Paraaortic lymph node (tissue), 1 donor: ENCODE measurements around a stretch of chr10.

GRCh38 chr10:33185998-33186652 is 148.3 kb downstream of the NRP1 start:
- PRO-cap = no peak

- PRO-cap = no peak
Observed at GRCh38 chr10:33192123-33192567, 142.3 kb downstream of the NRP1 start.

- PRO-cap = no peak
Observed at GRCh38 chr10:33332066-33332848, 2.2 kb downstream of the NRP1 start.

GRCh38 chr10:33332849-33333254 is 1.6 kb downstream of the NRP1 start:
- PRO-cap = unidirectional peak, plus-strand start at chr10:33333057

- PRO-cap = no peak
Observed at GRCh38 chr10:33661701-33662327, 327.3 kb upstream of the NRP1 start.

GRCh38 chr10:34511152-34511531 is 304.0 kb downstream of the PARD3 start:
- PRO-cap = no peak

- PRO-cap = no peak
Observed at GRCh38 chr10:34542337-34542778, 272.7 kb downstream of the PARD3 start.

GRCh38 chr10:34642362-34643150 is 172.5 kb downstream of the PARD3 start:
- PRO-cap = no peak

DNA sequence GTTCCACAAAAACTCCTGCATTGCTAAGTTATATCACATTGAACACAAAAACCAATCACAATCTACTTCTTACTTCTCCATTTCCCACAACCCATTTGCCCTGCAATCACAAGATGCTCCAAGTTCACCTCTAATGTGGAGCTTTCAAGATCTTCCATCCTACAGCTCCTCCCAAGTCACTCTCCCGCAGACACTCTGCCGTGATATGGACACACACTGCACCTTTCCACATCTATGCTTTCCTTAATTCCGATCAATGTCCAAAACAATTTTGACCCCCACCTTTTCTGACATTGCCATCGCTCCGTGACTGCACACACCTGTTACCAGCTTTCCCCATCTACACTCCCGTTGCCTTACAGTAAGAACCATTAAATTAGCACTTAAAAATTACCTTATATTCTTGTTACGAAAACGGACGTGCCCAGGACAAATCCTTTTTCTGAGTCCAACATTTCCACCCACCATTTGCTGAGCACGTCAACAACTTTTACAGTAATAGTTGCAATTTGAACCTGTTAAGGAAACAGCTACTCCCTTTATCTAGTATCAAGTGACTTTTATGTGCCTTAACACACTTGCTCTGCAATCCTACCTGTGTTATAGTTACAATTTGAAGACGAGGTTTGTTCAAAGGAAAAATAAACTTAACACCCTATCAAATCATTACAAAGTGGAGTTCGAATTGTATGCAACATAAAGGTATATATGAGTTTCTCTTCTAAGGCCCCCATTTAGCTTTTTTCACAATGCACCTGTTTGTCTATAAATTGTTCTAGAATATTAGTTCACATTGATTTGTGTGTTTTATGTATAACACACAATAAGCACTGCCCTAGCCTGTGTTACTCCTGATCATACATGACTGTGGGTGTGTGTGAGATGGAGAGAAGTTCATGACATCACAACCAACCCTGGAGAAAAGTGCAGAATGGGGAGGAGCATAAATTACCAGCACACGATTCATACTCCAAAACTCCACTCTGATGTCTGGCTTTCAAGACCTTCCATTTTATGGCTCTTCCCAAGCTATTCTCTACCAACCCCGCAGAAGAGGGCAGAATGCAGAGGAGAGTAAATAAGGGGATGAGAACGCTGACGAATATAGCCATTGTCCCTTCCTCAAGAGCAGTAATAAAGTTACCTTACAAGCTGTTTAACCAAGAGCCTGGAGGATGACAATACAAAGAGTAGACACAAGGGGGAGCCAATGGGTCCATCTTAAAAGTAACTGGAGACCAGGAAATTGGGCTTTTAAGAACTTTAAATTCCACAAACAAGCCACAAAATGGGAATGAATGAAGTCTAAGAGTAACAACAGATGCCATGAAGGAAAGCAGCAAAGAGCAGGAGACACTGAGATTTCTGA is 160.1 kb downstream of the PARD3 start:
- PRO-cap = no peak

DNA sequence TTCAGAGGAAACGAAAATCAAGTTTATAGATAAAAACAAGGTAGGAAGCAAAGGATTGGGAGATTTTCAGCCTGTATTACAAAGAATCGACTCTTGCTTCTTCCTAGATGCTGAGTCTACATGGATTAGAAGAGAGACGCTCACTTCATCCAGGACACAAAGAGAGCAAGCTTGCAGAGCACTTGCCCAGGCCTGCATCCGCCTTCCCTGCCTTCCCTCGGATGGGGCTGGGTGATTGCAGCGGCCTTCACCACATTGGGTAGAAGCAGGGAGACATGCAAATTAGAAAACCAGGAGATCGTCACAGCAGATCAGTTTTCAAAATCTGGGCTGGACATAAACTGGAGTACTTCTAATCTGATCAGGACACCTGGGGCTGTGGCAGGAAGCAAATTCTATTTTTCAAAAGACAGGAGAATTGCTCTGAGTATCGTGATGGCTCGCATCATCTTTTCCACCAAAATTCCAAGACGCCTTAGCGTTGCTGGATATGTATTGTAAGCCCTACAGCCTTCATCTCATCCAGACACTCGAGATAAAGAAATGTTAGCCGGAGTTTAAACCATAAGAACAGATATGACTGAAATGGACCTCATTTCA is 91.0 kb upstream of the PARD3 start:
- PRO-cap = no peak

- PRO-cap = no peak
Observed at GRCh38 chr10:35165157-35165649, 38.6 kb downstream of the CREM start.

DNA sequence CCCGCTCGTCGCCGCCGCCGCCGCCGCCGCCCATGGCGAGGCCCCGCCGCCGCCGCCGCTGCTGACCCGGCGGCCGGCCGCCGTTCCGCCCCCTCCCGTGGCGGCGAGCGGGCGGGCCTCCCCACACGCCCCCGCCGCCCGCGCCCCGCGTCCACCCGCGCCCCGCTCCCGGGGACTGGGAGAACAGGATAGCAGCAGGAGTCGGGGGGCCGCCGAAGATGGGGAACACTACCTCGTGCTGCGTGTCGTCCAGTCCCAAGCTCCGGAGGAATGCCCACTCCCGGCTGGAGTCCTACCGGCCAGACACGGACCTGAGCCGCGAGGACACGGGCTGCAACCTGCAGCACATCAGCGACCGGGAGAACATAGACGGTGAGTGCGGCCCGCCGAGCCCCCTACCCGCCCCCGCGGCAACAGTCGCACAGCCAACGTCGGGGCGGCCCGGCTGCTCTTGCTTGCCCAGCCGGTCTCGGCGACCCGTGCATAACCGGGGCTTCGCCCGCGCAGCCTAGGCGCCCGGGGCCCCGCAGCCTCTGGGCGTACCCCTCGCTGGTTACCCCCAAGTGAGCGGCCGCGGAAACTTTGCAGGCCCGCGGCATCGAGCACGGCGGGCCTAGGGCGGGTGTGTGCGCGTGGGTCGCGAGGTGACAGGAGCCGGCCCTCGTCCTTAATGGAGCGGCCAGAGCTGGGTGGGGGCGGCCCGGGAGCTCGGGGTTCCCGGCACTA is 690 bp downstream of the CCNY start:
- PRO-cap = no peak

DNA sequence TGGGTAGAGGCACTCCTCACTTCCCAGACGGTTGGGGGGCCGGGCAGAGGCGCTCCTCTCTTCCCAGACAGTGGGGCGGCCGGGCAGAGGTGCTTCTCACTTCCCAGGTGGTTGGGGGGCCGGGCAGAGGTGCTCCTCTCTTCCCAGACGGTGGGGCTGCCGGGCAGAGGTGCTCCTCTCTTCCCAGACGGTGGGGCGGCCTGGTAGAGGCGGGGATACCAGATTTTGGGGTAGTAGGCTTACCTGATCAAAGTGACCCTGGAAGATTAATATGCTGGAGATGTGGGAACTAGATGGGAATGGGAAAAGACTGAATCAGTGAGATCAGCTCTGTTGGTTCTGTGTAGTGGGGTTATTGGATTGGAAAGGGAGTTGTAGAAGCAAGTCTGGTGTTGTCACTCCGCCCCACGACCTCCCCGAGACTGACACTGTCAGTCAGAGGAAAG is 27.0 kb downstream of the CCNY start:
- PRO-cap = no peak

DNA sequence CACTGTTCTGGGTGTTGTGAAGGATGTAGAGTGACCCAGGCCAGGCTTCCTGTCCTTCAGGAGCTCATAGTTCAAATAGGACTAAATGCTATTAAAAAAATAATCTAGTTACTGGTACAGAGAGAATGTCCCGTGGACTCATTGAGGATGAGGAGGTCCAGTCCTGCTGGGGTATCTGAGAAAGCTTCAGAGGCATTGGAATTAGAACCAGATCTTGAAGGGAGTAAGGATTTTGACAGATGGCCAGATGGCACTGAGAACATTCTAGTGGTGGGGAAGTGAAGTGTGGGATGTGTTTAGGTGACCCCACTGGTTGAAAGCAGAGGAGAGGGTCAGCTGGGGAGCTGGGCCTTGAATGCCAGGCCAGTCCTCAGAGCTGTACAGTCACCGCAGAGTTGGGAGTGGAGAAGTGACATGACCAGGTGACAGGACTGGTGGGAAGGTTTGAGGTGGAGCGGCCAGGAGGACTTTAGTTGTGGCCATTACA is 56.1 kb downstream of the CCNY start:
- PRO-cap = no peak

DNA sequence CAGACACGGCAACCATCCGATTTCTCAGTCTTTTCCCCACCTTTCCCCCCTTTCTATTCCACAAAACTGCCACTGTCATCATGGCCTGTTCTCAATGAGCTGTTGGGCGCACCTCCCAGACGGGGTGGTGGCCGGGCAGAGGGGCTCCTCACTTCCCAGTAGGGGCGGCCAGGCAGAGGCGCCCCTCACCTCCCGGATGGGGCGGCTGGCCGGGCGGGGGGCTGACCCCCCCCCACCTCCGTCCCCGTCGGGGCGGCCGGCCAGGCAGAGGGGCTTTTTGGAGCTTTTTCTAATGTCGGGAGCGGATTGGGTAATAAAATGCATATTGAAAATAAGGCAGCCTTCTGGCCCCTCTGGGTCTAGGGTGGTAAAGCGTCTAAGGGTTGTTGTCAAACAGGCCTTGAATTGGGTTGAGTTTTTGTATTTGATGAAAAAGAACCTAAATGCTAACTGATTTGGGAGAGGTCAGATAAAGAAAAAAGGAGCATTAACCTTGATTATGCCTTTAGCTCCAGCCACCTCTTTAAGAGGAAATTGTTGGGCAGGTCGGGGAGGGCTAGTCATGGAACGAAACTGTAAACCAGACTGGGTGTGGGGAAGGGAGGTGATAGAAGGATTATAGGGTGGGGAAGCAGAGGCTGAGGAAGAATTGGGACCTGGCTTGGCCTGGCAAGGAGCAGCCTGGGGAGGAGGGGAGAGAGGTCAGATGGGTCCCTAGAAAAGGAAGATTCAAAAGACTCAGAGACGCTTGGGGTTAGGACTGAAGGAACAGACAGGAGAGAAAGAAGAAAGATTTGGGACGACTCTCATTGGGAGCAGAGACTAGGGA is 70.5 kb downstream of the CCNY start:
- PRO-cap = no peak

- PRO-cap = no peak
Observed at GRCh38 chr10:35643052-35643646, 1.1 kb upstream of the FZD8 start.

DNA sequence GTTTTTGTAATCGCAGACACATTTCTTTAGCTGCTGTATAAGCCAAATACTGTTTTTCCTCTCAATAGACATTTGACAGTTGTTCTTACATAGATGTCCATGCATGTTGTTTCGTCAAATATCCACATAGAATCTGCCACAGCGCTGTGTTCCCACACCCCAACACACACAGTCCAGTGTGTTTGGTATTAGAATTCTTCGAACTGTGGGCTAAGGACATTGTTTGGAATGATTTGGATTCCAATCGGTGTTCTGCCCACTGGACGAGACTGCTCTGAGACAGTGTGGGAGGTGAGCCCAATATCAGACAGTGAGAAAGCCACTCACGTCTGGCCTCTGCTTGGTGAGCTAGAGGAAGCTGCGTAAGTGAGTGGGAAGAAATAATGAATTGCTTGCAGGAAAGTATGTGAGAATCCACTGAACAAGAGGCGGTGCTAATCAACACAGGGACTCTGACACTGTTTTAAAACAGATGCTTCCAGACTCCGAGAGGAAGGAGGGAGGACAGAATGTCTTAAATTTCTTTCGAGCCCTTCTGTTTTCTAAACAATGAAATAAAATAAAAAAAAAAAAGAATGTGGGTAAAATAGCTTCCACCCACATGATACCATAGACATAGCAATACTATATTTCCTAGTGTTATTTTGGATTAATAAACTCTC is 675.0 kb upstream of the ANKRD30A start:
- PRO-cap = no peak

DNA sequence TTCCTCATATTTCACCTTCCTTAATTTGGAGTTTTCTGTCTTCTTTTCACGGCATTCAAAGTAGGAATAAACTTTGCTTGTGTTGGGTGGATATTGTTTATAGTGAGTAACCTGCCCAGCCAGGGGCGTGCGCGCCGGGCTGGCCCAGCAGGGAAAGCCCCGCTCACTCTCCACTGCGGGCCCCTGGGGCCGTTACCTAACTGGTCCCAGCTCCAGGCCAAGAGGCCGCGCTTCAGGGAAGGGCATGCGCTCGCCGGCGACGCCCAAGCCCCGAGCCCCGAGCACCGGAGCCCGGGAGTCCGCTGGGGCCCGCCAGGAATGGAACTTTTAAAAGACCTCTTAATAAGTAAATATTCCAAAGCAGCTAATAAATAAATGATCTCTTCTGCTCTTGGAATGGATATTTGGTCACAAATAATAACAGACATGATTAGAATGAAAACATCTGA is 601.2 kb upstream of the ANKRD30A start:
- PRO-cap = no peak

- PRO-cap = no peak
Observed at GRCh38 chr10:37402403-37402727, 277.0 kb downstream of the ANKRD30A start.

DNA sequence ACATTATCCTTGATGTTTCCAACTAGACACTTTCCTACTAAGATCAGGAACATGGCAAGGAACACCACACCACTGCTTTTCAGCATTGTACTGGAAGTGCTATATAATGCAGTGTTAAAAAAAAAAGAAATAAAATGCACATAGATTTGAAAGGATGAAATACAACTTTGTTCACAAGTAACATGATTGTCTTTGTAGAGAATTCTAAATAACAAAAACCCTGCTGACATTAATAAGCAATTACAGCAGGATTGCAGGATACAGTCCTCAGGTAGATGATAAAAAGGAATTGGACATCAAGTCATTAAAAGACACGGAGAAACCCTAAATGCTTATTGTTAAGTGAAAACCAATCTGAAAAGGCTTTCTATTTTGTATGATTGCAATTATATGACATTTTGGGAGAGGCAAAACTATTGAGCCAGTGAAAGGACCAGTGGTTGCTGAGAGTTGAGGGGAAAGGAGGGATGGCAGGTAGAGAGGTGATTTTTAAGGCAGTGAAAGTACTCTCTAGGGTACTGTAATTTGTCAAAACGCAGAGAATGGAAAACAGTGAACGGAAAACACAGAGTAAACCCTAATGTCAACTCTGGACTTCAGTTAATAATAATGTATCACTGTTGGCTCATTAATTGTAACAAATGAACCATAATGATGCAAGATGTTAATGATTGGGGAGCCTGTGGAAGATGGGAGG is 34.7 kb upstream of the ZNF37A start:
- PRO-cap = no peak